H7 (cell line): ENCODE data around the gene PLPPR5.

DNA sequence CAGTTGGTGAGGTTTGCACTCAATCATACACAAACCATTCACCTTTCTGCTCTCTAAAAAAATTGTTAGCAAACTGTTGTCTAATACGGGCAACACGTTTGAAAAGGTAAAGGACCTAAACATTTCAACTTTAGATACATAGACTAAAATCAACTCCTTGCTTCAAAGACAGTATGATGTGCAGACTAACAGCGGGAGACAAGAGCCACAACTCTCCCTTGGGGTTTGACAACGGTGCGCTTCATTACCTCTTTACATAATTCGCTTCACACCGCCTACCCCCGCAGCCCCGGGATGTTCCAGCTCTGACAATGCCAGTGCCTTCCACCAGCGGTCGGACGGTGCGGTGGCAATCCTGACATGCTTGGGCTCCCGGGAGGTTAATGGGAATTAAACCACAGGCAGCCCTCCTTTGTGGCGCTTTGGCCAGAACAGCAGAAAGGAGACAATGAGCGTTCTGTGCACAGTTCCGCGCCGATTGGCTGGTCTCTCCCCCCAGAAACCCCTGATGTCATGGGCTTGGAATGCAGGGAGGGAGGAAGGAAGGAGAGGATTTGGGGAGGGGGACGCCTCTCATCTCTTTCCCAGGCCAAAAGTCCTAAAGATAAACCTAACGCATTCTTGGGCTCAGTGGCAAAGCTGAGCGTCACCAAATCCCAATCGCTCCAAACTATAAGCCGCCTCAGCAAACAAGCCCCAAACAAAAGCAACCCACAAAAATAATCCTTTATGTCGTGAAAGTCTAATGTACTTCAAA is 1.3 kb downstream of the CNN3 start:
- RAMPAGE, long total RNA, result no peak

DNA sequence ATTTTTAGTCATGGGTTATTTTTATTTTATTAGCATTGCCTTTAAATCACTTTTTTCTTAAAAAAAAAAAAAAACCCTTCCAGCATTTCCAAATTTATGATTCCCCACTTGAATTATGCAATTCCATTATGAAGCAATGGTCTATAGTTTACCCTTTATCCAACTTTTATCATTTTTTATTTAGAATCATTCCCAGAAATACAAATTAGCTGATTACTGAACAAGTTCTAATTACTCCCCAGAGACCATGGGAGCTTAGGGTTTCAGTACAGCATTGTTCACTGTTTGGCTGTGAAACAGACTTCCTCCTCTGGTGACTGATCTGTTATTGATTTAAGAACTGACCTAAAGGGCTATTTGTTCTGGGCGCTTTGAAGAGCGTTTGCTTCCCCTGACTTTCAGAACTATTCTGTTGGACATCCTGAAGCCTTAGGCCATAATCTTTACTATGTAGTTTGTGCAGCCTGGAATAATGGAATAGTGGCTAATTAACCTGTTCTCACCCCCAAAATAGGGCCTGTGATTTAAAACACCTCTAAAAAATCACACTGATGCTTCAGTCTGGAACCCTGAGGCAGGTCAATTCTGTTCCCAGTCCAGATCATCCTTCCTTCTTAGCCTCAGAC is 58.8 kb downstream of the ALG14 start:
- RAMPAGE, long total RNA, result no peak

DNA sequence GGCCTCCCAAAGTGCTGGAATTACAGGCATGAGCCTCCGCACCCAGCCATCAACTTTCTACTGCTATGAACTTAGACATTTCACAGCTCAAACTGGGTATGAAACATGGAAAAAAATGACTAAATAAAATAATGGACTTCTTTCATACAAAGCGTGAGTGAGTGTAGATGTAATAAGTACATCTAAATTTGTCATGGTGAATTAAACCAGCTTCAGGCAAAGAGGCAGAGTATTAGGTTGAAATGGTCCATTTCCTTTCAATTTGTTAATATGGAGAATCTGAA is 49.4 kb downstream of the ALG14 start:
- RAMPAGE, long total RNA, result no peak

DNA sequence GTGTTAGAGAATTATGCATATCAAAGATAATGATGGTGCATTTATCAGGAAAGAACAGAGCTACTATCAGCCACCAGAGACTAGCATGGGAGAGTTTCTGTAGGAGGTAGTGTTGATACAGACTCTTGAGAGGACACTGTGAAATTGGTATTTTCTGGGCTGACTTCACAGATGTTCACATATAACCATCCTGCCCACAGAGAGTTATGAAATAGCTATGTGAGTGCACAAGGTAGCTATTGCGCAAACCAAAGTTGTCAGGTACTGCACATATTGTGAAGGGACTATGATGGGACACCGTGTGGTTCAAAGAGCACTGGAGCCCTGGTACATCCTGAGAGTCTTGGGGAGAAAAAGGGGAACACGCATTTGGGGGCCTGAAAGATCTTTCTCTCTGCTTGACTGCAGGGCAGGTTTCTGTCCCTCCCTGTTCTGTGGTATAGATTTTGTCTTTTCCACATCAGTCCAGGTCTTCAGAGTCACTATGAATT is 1.4 kb upstream of the TLCD4 start:
- RAMPAGE, long total RNA, result no peak

DNA sequence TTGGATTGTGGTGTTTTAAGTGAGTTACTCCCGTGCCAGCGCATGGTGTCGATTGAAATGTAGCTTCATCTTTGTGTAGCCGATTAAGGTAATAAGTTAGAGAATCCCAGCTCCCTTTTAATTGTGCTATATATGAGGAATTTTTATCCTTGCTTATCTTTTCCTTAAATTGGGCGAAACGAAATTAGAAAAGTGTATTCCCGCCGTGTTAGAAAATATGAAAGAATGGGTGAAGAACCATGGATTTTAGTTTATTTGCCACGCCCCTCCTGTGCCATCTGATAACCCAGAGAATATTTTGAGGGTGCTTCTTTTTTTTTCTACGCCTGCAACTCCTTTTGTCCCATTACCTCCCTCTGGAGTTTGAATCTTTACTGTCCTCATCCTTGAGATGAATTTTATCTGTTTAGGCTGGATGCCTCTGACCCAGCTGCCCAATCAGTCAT is 1.5 kb downstream of the TLCD4 start:
- RAMPAGE, long total RNA, result no peak

DNA sequence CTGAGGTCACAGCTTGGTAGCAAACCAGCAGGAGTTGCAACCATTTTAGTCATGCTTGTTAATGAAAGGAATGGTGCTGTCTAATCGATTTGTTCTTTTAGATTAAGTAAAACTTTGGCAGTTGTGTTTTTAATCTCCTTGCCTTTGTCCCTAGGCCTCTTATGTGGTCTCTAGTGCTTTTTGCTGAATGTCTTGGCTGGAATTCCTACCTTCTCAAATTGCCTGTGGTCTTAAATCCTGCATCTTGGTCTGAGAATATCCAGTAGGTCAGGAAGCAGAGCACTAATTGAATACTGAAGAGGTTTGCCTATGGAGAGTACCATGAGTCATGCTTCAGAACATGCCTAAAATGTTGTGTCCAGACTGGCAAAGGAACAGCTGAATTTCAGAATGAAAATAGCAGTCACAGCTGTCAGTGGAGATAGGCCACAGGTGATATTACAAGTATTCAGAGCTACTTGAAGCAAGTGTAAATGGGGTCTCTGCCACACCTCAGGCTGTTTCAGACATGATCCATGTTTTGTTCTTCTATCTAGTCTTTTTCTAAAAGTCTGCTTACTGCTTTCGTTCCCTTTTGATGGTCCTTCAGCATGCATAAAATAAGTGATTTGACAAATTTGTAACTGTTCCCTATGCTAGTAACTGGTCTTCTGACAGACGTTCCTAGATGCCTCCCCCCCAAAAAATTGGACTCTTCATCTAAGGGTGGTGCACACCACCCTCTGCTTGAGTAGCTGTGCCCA is 36.1 kb upstream of the RWDD3 start:
- RAMPAGE, long total RNA, result no peak

GRCh38 chr1:95625314-95625589 is 391.2 kb downstream of the RWDD3 start:
- RAMPAGE, long total RNA, result no peak

DNA sequence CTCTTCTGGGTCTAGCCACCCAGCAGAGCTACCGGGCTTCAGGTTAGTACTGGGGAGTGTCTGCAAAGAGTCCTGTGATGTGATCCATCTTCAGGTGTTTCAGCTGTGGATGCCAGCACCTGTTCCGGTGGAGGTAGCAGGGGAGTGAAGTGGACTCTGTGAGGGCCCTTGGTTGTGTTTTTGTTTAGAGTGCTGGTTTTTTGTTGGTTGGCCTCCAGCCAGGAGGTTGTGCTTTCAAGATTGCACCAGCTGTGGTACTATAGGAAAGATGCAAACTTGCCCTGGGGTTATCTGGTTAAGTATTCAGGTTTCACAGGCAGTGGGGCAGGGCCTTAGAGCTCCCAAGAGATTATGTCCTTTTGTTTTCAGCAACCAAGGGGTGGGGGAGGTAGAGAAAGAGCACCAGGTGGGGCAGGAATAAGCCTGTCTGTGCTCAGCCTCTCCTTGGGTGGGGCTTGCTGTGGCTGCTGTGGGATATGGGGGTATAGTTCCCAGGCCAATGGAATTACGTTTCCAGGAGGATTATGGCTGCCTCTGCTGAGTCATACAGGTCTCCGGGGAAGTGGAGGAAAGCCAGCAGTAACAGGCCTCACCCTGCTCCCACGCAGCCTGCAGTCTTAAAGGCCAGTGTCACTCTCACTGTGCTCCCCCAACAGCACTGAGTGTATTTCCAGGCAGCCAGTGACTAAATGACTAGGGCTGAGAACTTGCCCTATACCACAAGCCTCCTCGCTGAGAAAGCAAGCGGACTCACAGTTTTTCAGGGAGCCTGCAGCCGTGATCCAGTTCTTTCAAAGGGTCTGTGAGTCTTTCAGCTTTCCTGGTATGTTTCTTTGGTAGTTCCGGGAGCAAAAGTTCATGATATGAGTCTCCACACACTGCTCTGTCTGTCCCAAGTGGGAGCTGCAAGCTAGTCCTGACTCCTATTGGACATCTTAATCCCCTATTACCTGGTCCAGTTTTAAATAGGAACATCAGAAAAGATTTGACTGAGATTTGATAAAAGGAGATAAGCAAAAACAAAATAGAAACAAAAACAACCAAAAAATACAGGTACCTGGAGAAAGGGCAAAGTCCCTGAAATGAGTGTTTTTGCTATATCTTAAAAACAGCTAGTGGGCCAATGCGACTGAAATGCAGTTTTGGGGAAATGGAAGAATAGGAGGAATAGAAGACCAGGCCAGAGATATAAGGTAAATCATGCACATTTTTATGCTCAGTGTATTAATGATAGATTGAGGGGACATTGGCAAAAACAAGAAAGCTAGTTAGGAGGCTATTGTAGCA is 508.8 kb downstream of the RWDD3 start:
- RAMPAGE, long total RNA, result no peak

DNA sequence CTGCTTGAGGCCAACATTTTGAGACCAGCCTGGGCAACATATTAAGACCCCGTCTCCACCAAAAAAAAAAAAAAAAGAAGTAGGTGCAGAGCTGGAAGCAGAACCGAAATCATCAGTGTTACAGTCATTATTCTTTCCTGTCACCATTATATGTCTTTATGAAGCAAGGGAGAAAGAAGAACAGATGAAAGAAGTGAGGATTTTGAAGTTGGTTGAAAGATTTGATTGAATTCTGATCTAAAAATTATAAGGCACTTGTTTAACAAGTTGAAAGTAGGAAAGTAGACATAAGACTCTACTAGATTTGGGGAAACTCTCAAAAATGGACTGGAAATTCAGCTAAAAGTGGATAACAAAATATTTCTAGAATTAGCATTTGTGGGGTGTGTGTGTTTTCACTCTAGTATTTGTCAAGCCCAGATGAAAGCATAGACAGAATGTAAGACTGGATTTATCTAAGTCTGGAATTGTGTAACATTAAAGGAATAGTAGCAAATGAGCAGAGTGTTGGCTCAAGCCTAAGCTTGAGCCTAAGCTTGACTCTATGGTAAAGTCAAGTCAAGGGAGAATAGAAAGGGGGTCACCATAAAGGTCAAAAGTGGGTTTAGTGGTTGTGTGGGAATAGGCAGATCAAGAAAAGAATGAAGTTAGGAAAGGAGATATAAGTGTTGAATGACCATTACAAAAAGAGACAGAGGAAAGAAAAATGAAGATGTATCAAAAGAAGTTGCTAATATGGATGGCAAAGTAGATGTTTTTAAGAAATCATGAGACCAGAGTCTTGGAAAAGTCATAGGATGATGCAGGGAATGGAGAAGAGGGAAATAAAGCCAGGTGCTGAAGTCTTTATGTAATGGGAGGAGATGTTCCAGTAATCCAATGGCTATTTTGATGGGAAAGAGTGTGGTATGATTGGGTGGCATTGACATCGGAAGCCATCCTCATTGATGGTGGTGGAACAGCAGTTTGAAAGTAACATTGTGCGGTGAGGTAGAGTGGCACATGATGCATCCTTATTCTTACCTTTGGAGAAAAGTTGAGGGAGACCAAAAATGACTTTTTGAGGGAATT is 75.0 kb downstream of the PTBP2 start:
- RAMPAGE, long total RNA, result no peak

DNA sequence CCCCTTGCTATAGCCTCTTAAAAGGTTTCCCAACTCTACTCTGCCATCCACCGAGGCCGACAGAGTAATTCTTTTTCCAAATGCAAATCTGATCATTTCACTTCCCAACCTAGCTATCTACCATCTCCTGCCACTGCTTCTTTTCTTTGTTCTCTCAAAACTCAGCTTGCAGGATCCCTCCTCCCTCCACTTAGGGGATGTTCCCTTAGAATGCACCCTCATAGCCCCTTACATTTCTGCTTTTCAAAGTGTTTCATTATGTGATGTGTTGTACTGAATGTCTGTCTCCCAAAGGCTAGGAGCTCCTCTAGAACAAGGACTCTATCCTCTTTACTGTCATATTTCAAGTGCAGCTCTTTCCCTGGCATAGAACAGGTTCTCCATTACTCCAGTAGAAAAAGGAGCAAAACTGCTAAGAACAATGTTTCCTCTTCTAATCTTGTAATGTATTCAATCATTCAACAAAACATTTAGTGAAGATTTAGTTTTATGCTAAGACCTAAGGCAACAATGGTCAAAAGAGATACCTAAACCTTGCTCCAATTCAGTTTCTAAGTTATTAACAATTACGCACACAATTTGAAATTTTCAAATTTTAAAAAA is 270.8 kb downstream of the DPYD start:
- RAMPAGE, long total RNA, result no peak

GRCh38 chr1:98045816-98046389 is 125.1 kb upstream of the DPYD start:
- RAMPAGE, long total RNA, result no peak

- RAMPAGE, long total RNA, result no peak
Observed at GRCh38 chr1:98210147-98211075, 289.6 kb upstream of the DPYD start.

GRCh38 chr1:98388443-98389097 is 273.0 kb upstream of the SNX7 start:
- RAMPAGE, long total RNA, result no peak

GRCh38 chr1:98698321-98698936 is 36.9 kb downstream of the SNX7 start:
- RAMPAGE, long total RNA, result no peak

DNA sequence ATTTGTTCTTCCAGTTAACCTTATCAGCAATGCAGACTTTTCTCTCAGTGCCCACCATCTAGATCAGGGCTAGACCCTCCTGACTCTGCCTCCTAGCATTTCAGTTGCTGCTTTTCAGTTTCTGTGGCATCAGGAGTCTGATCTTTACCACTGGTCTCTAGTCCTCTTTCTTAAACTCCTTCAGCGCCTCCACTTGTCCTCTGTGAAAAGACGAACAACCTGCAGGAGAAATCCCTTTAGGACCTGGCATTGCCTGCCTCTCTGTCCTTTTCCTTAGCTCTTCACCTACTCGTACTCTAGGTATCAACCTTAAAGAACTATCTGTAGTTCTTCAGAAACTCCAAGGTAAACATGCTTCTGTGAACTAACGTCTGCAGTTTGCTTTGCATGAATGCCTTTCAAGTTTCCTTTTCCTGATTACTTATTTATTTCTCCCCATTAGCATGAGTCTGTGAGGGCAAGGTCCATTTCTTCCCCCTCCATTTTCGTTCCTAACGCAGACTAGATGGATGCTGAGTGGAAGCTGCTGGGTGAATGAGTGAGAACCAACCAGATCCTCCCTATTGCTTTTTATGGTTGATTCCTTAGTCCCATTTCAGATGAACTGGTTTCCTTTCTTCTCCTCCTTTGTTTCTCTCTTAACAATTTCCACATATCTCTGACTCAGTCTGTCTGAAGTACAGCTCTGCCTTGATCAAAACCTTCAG is 71.9 kb downstream of the SNX7 start:
- RAMPAGE, long total RNA, result no peak

DNA sequence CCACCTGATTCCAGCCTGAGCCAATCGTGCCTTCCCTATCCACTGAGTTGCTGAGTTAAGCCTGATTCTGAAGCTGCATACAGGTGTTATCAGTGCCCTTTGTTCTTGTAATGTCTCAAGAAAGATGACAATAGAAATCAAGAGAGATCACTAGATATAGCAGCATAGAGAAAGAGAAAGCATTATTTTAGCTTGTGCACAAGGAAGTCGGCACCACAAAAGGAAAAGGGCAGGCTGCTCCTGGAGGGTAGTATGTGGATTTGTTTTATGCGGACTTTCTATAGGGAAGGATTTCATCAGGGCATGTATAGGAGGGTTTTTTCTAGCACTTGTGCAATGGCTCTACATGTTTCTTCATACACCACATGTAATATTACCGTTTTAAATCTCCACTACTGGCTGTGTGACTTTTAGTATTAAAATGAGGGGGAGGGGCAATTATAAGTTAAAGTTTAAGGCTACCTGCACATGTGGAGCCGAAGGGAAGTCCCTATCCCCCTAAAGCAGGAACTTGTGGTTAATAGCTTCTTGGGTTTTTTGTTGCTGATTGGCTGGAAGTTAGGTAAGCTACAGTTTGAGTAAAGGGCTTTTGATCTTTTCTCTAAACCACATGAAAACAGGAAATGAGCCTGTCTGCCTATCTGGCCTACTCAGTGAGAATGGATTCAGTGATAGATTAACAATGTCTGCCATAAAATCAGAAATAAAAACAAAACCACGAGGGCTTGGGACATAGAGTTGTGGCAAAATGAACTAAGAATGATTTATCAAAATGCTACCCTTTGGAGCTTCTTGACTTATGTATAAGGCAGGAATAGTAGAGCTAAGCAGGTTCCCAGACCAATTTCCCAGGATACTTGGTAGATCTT is 133.3 kb downstream of the PLPPR5 start:
- RAMPAGE, long total RNA, result no peak

DNA sequence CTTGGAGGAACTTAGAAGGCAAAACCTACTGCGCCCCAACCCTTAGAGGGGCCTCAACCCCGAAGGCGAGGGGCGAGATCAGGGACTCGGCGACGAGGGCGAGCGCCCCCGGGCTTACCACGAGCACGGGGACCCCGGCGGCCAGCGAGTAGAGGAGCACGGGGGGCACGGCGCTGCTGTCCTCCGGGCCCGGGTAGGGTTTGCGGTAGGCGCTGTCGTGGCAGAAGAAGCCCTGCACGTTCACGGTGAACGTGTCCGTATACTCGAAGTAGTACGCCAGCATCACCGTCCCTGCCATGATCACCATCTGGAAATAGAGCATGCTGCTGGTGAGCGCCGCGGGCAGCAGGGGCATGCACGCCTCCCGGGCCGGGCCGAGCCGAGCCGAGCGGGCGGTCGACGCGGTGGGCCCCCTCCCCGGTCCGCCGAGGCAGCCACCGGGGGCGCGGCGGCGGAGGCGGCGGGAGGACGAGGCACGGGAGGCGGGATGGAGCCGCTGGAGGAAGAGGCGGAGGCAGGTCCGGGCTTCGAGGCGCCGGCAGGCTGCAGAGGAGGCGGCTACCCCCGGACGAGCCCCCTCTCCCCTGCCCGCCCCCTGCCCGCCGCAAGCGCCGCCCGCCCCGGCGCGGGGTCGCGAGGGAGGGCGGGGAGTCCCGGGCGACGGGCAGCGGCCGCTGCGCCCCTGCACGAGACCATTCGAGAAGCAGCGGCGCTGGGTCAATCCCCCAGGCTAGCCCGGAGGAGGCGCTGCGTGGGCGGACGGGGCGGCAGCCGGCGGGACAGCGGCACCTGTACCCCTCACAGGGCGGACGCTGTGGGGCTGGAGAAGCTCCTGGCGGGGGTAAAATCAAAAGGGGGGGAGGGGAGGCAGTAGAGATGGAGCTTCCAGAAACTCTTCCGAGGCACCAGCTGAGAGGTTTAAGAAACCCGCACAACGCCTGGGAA is at the start of gene PLPPR5:
Gene PLPPR5, minus strand, starts transcription at position 545 of the 945 bp plus-strand sequence.
- RAMPAGE, long total RNA, result no peak

GRCh38 chr1:99521618-99522100 is 124.3 kb upstream of the PALMD start:
- RAMPAGE, long total RNA, result no peak

- RAMPAGE, long total RNA, result no peak
Observed at GRCh38 chr1:99533823-99534374, 112.0 kb upstream of the PALMD start.

- RAMPAGE, long total RNA, result no peak
Observed at GRCh38 chr1:99662594-99663174, 16.8 kb downstream of the PALMD start.